Endothelial cell of umbilical vein (primary cell): ENCODE data around the gene ALPG.

GRCh38 chr2:231613253-231613887, 20.7 kb downstream of the TEX44 start:
- PRO-cap: no peak
CAGE:
- cytosol, long polyA minus RNA: no peak
- cytosol, long polyA plus RNA: no peak
- long polyA plus RNA: no peak
- nucleus, long polyA minus RNA: no peak
- nucleus, long polyA plus RNA: no peak

DNA sequence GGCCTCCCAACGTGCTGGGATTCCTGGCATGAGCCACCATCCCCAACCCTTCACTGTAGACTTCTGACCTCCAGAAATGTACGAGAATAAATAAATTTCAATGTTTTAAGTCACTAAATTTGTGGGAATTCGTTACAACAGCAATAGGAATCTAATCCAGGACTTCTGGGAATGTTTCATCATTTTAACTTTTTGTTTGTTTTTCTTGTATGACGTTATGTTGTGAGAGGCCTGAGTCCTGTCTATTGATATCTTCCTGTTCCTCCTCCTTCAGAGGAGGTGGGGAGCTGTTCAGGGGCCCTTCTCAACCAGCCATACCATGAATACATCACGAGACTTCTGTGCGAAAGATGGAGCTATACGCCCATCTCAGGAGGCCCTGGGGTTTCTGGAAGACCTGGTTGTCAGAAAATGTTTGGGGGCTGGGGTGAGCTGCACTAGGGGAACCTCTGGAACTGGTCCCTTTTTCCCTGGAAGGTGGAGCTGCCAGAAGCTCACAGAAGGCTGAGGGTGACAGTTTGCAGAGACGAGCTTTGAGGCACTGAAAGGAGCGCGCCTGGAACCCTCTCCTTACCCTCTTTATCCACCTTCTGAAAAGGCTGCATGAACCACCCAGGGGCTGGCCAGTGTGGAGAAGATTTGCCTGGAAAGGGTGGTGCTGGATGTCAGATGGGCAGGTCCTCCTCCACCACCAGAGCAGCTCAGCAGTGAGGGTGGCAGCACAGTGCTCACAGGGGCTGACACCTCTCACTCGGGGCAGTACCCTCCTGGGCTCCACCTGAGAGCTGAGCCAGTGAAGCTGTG, 40.3 kb downstream of the TEX44 start:
- PRO-cap: no peak
CAGE:
- cytosol, long polyA minus RNA: no peak
- cytosol, long polyA plus RNA: no peak
- long polyA plus RNA: no peak
- nucleus, long polyA minus RNA: no peak
- nucleus, long polyA plus RNA: no peak

GRCh38 chr2:231684805-231685165, 23.5 kb upstream of the PTMA start:
- PRO-cap: no peak
CAGE:
- cytosol, long polyA minus RNA: no peak
- cytosol, long polyA plus RNA: no peak
- long polyA plus RNA: no peak
- nucleus, long polyA minus RNA: no peak
- nucleus, long polyA plus RNA: no peak

GRCh38 chr2:231712080-231713267, 4.1 kb downstream of the PTMA start:
- PRO-cap: no peak
CAGE:
- cytosol, long polyA minus RNA: no peak
- cytosol, long polyA plus RNA: start-site peak on the minus strand at chr2:231712888-231712894, 46 and 12 reads in 2 replicates
- long polyA plus RNA: no peak
- nucleus, long polyA minus RNA: no peak
- nucleus, long polyA plus RNA: no peak

DNA sequence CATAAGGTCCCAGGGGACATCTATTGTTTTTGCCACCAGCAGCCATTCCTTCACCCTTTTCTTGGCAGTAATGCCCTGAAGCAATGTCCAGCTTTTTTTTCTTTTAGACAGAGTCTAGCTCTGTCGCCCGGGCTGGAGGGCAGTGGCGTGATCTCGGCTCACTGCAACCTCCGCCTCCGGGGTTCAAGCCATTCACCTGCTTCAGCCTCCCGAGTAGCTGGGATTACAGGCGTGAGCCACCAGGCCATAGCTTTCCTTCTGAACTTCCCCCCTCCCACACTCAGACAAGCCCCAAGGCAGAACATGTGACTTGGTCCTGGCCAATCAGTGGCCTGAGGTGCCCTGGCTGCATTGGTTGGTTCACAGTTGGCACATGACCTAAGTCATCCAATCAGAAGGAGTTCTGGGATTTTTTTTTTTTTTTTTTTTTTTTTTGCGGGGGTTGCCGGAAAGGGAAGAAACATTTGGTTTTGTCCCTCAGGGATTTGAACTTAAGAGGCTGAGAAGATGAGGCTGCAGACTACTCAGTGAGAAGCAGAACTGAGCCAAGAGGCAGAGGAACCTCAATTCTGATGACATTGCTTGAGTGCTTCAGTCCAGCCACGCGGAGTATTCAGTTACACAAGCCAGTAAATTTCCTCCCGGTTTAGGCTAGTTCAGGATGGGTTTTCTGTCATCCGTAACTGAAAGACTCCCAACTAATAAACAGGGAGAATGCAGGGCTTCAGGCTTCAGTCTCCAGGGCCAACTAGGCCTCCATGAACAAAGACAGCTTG, 8.9 kb downstream of the PTMA start:
- PRO-cap: no peak
CAGE:
- cytosol, long polyA minus RNA: no peak
- cytosol, long polyA plus RNA: no peak
- long polyA plus RNA: no peak
- nucleus, long polyA minus RNA: no peak
- nucleus, long polyA plus RNA: no peak

DNA sequence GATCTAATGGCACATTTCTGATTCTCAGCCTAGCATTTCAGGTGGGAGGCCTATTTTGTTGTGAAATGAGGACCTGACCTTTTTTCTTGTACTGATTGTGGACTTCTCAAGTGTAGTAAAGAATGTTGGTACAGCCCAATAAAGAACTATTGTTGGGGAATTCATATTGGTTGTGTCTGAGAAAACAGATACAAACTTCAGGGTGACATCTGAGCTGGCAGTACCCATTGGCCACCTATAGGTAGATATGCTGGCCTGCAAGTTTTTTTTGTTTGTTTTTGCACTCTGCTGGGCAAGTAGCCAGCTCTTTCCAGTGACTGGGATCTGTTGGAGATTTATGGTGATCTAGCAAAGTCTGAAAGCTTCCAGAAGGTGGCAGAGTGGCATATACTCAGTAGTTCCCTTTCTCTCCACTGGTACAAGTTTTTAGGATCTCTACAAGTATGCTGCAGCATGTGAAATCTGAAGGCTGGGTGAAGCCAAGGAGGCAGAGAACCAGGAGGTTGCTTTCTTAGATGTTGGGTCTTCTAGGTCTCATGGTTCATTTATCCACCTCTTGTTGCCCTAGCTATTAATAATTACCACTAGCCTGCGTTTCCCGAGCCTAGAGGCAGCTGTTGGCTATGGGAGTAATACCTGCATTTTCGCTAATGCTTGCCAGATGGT, 9.3 kb downstream of the COPS7B start:
- PRO-cap: no peak
CAGE:
- cytosol, long polyA minus RNA: no peak
- cytosol, long polyA plus RNA: no peak
- long polyA plus RNA: no peak
- nucleus, long polyA minus RNA: no peak
- nucleus, long polyA plus RNA: no peak

DNA sequence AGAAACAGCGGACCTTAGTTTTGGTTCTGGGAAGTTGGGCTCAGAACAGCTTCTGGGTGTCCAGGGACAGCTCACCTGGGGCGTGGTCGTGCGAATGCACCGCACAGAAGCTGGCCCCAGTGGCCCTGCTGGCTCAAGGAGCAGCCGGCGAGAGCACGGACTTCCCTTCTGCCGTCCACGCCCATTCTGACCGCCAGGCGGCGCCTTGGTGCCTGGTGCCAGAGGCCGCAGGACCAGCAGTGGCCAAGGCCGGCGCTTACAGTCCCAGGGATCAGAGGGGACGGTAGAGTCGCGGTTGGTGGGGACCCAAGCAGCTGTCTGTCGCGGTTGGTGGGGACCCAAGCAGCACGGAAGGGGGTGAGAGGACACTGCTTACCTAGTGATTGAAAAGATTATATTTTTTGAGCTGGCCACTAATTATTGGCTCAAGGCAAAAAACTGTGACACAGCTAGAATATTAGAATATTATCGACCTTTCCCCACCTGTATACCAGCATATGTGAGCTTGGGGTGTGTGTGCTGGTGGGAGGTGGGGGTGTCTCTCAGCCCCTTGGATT, 25.7 kb downstream of the NPPC start:
- PRO-cap: no peak
CAGE:
- cytosol, long polyA minus RNA: no peak
- cytosol, long polyA plus RNA: no peak
- long polyA plus RNA: no peak
- nucleus, long polyA minus RNA: no peak
- nucleus, long polyA plus RNA: no peak

DNA sequence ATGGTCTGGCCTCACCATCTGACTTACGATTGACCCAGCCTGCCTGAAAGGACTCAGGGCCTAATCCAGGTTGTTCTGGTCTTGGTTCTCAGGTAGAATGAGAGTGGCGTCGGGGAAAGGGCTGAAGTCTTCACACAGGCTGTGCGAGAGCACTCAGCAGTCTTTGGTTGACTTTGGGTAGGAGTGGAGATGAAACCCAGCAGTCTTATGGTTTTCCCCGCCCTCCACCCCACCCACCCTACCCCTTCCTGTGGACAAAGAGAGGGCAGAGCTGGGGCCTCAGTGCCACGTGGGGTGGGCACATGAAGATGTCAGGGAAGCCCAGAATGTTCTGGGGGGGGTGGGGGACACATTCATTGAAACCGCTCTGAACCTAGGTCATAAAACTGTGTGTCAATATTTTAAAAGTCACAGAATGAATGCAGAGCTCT, 58.7 kb upstream of the ALPP start:
- PRO-cap: no peak
CAGE:
- cytosol, long polyA minus RNA: no peak
- cytosol, long polyA plus RNA: no peak
- long polyA plus RNA: no peak
- nucleus, long polyA minus RNA: no peak
- nucleus, long polyA plus RNA: no peak

- PRO-cap: no peak
CAGE:
- cytosol, long polyA minus RNA: no peak
- cytosol, long polyA plus RNA: no peak
- long polyA plus RNA: no peak
- nucleus, long polyA minus RNA: no peak
- nucleus, long polyA plus RNA: no peak
These were observed 7.2 kb downstream of the ALPP start for GRCh38 chr2:232385502-232386354.

- PRO-cap: no peak
CAGE:
- cytosol, long polyA minus RNA: no peak
- cytosol, long polyA plus RNA: no peak
- long polyA plus RNA: no peak
- nucleus, long polyA minus RNA: no peak
- nucleus, long polyA plus RNA: no peak
These were observed at the start of gene ALPG for GRCh38 chr2:232406553-232406999. Gene ALPG (plus strand): TSS chr2:232406844.

DNA sequence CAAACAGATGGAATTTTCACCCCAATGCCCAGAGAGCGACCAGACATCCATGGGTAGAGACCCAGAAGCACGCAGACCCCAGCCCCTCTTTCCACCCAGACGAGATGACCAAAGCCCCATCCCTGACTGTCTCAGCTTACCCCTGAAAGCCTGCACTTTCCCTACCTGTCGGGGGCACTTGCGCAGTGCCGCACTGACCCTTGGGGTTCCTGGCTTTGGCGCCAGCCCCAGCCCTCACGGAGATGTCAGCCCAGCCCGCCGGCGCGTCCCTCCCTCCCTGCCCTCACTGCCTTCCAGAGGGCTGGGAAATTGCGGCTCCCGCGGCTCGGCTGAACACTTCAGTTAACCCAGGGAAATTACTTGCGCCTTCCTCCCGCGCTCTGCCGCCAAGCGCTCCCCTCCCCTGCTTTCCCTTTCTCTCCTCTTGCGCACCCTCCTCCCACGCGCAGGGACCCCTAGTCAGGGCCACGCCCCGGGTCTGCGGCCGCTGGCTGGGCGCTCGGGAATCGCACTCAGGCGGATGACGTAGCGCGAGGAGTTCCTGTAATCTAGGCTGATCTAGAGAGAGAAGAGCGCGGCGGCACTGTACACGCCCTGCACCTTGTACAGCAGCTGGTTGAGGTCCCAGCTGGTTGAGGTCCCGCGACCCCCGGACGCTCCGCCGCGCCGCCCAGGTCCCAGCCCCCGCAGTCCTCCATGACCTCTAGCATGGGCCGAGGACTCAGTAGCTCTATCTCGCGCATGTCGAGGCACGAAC, 12.1 kb downstream of the ALPG start:
- PRO-cap: no peak
CAGE:
- cytosol, long polyA minus RNA: no peak
- cytosol, long polyA plus RNA: no peak
- long polyA plus RNA: no peak
- nucleus, long polyA minus RNA: no peak
- nucleus, long polyA plus RNA: no peak

DNA sequence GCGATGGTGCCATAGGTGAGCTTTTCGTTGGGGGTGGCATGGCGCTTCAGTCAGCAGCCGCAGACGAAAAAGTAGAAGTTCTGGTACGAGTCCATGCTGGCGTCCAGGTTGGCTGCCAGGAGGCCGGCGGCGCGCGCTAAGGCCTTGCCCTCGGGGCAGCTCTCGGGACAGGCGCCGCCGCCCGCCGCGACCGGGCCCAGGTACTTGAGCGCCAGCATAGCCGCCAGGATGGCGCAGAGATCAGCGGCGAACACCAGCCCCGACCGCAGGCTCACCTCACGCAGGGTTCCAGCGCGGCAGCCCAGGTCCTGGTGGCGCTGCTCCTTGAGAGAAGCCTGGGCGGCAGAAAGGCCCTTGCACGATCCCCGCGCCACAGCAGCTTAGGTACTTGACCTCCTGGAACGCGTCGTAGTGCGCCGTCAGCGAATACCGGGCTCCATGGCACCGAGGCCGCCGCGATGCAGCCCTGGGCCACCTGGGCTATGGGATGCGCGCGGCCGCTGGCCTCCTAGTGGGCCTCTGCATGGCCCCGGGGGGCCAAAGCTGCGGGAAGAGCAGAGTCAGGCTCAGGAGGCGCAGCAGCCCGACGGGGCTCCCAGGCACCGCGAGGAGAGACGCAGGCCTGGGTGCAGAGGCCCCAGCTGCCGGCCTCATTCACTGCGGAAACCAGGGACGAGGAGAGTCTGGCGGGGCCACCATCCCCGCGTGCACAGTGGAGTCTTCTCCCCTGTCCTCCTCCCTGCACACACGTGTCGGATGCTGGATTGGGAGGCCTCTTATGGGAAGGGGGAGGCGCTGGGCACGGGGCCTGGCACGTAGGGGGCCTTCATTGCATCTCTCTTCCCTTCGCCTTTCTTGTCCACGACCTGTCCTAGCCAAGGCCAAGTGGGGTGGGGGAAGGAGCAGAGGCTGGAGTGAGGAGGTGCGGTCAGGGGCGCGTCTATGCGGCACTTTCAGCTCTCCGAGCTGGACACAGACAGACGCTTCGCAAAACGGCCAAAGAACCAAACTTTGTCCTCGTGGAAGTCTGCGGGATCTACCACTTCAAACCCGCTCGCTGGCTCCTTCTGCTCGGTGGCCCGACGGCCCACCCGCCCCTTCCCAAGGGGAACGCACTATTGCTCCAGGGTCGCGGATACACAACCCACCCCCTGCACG, 13.1 kb downstream of the ALPG start:
- PRO-cap: no peak
CAGE:
- cytosol, long polyA minus RNA: no peak
- cytosol, long polyA plus RNA: no peak
- long polyA plus RNA: no peak
- nucleus, long polyA minus RNA: no peak
- nucleus, long polyA plus RNA: no peak

DNA sequence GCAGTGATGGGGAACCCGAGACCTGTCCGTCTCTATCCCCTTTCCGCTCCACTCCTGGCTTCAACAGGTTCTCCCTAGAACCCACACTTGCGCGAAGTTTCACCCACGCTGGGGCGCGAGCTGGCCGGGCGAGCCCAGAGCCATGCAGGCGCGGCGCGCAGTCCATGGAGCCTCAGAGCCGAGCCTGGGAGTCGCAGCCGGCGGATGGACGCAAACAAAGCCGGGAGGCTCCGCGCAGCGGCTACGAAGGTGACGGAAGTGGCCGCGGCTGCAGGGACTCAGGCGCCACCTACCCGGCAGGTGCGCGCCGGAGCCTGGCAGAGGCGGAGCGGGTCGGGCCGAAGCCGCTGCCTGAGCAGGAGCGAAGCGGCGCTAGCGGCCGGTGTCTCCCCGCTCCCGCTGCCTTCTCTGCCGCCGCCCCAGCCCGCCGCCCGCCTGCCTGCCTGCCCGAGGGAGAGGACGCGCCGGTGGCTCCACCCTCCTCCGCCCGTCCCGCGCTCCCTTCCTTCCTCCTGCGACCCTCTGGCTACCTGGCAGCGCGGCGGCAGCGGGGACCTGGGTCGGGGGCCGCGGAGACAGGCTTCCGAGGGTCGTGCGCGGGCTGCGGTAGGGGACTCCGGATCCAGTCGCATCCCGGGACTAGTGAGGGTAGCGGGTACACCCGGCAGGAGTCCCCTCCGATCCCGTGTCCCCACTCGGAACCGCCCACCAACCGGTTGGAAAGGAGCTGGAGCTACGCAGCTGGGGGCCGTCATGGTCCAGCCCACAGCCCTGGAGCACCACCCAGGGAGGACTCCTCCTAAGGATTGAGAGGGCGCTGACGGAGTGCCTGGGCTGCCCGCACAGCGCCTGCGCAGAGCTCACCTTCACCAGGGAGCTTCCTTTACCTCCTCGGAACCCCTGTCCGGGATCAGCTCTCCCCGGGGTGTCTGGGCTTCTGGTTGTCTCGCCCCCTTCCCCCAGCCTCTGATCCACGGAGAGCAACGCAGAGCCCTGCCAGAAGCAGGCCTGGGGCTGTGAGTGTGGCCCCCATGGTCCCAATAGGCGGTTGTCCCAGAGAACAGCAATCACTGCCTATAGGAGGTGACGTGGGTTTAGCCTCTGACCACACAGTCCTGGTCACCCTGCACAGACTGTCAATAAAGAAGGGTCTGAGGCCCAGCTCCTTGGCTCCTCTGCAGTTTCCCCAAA, 14.3 kb downstream of the ALPG start:
- PRO-cap: no peak
CAGE:
- cytosol, long polyA minus RNA: no peak
- cytosol, long polyA plus RNA: no peak
- long polyA plus RNA: no peak
- nucleus, long polyA minus RNA: no peak
- nucleus, long polyA plus RNA: no peak

DNA sequence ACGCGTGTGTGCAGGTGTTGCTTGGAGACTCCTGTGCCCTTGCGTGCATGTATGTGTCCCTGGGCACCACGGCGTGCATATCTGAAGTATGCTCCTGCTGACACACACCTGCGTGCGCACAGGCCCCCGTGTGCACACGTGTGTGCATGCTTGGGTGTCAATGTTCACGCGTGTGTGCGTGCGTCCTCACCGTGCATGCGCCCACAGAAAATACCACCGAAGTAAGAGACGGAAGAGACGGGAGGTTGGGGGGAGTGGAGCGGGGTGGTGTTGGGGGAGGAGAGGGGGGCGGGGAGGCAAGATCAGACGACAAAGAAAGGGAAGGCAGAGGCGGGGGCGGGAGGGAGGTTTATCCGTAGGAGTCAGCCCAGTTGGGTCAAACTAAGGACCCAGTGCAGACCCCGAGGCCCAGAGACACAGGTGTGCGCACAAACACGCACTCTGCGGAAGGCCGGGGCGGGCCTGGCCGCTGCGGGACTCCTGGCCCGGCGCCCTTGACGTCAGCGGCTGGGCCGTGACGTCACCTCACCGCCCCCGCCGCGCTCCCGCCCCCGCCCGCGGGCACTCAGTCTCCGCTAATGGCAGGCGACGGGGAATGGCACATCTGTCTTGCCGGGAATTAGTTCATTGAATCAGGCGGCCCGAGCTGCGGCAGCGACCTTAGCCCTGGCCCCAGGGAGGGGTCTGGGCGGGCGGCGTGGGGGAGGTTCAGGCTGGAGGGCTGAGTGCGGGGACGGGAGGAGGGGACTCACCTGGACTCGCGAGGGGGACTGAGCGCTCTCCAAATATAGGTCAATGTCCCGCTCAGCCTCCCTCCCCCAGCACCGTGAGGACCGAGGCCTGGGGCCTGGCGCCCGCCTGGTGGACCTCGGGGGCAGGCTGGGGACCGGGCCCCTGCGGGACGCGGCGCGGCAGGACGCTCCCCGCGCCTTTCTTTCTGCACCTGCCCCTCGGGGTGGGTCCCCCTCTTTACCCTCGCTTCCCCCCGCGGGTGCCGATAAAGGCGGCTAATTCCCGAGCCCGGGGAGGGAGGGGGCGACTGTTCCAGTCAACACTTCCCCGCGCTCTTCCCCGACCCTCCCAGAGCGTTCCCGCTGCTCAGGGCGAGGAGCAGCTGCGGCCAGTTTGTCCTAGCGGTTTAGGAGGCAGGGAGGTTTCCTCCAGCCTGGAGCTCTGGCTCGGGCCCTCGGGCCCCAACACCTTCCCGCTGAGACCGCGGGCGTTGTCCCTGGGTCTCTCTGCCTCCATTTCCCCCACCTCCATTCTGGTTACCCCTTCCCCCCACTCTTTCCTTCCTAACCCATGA, 15.5 kb upstream of the ECEL1 start:
- PRO-cap: no peak
CAGE:
- cytosol, long polyA minus RNA: no peak
- cytosol, long polyA plus RNA: no peak
- long polyA plus RNA: no peak
- nucleus, long polyA minus RNA: no peak
- nucleus, long polyA plus RNA: no peak

DNA sequence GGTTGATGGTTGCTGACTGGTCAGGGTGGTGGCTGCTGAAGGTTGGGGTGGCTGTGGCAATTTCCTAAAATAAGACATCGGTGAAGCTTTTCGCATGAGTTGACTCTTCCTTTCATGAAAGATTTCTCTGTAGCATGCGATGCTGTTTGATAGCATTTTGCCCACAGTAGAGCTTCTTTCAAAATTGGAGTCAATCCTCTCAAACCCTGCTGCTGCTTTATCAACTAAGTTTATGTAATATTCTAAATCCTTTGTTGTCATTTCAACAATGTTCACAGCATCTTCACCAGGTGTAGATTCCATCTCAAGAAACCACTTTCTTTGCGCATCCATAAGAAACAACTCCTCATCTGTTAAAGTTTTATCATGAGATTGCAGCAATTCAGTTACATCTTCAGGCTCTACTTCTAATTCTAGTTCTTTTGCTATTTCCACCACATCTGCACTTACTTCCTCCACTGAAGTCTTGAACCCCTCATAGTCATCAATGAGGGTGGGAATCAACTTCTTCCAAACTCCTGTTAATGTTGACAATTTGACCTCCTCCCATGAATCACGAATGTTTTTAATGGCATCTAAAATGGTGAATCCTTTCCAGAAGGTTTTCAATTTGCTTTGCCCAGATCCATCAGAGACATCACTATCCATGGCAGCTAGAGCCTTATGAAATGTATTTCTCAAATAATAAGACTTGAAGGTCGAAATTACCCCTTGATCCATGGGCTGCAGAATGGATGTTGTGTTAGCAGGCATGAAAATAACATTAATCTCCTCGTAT, 2.0 kb downstream of the TIGD1 start:
- PRO-cap: no peak
CAGE:
- cytosol, long polyA minus RNA: no peak
- cytosol, long polyA plus RNA: no peak
- long polyA plus RNA: no peak
- nucleus, long polyA minus RNA: no peak
- nucleus, long polyA plus RNA: no peak

GRCh38 chr2:232815412-232815948, 39.1 kb upstream of the KCNJ13 start:
- PRO-cap: no peak
CAGE:
- cytosol, long polyA minus RNA: no peak
- cytosol, long polyA plus RNA: no peak
- long polyA plus RNA: no peak
- nucleus, long polyA minus RNA: no peak
- nucleus, long polyA plus RNA: no peak

- PRO-cap: no peak
CAGE:
- cytosol, long polyA minus RNA: no peak
- cytosol, long polyA plus RNA: no peak
- long polyA plus RNA: no peak
- nucleus, long polyA minus RNA: no peak
- nucleus, long polyA plus RNA: no peak
These were observed 40.2 kb upstream of the ATG16L1 start for GRCh38 chr2:233211197-233211745.

- PRO-cap: no peak
CAGE:
- cytosol, long polyA minus RNA: no peak
- cytosol, long polyA plus RNA: no peak
- long polyA plus RNA: no peak
- nucleus, long polyA minus RNA: no peak
- nucleus, long polyA plus RNA: no peak
These were observed 22.6 kb upstream of the DGKD start for GRCh38 chr2:233331520-233332177.

DNA sequence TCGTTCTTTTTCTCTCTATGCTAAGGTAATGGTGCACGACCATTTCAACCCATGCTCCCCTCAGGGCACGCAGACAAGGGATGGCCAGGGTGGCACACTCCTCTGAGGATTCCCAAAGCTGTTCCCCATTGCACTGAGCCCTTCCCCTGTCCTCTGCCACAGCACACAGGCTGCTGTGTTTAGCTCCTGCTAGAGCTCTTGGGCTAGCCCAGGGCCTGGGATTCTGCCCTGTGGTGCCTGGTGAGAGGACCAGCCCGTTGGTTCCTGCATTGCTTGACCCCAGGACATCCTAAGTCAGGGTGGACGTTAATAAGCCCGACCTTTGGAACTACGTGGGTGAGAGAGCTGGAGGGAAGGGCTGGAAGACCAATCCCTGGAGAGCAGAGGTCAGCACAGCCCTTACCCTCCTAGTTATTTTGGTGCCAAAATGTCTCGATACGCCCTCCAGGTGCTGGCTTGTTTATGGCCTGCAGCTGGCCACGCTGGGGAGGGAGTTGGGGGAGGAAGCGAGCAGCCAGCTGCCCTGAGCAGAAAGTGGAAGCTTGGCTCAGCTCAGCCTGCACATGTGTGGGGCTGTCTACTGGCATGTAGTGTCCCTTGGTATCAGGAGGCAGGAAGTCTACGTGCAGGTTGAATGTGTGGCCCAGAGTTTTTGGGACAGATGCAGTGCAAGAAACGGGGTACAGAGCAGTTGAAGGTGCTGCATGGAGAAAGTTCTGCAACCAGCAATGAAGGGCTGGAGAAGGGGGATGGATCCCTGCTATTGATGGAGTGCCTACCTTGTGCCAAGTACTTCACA, 5.3 kb upstream of the DGKD start:
- PRO-cap: no peak
CAGE:
- cytosol, long polyA minus RNA: no peak
- cytosol, long polyA plus RNA: no peak
- long polyA plus RNA: no peak
- nucleus, long polyA minus RNA: no peak
- nucleus, long polyA plus RNA: no peak

DNA sequence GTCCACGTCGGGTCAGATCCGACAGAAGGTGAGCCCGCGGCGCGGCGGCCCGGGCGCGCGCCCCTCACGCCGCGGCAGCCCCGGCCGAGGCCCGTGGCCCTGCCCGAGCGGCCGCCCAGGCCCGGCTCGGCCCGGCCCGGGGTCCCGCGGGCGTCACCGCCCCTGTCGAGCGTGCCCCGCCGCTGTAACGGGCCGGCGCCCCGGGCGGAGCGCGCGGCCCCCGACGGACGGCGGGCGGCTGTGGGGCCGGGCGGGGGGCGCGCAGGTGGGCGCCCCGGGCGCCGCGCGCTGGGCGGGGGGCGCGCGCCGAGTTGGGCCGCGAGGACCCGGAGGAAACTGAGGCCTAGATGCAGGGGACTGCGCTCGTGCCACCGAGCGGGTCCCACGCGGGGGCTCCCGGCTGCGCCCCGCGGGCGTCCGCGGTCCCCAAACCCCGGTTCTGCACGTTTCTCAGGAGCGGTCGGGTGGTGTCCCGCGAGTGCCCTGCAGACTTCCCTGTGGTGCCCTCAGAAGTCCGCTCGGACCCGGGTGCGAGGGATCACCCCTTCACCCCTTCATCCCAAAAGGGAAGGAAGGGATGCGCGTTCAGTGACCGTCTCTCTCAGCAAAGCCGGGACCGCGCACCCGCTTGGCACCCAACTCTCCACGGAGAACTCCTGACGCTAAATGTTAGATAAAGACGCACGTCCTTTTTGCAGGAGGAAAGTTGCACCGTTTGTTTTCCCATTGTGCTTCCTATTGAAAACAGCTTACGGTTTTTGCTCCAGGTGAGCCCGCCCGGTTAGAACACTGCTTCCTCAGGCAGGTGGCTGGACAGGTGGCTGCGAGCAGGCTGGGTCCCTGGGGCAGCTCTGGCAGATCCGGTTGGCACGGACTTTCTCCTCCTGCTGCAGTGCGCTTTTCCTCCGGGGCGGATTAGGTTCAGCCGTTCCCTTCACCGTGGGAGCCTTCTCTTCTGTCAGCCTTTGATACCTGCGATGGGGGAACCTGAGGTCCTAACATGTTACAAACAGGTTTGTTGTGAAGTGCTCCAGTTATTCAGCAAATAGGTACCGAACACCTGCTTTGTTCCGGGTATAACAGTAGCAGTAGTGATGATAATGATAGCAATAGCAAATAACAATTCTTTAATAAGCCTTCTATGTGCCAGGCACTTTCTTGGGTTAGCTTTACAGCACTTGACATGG, 746 bp downstream of the DGKD start:
- PRO-cap: no peak
CAGE:
- cytosol, long polyA minus RNA: no peak
- cytosol, long polyA plus RNA: no peak
- long polyA plus RNA: no peak
- nucleus, long polyA minus RNA: no peak
- nucleus, long polyA plus RNA: no peak